ENCODE measurements around the gene KIDINS220.

GRCh38 chr2:8567018-8567480 lies 114.8 kb upstream of the ID2 start:
- PRO-cap: no peak

DNA sequence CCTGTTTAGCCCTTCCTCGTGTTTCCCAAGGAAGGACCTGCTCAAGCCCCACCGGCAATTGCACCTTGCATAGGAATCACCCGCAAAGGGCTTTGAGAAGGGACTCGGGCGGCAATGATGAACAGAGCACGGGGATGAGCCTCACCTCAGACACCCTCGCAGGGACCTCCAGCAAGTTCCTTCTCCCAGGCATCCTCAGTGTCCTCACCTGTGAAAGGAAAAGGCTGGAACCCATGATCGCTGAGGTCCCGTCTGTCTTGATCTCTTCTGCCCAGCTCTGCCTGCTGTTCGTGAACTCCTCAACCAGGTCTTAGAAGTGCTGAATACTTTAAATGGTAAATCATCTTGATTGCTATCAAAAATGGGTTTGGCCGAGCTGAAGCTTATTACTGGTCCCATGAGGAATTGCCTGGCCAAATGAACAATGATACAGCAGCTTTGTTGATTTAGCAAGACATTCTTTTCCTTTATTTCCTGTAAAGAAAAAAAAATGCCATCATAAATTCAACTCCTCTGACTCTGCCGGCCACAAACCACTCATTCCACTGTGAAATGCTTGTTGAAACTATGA lies 74.4 kb upstream of the ID2 start:
- PRO-cap: no peak

DNA sequence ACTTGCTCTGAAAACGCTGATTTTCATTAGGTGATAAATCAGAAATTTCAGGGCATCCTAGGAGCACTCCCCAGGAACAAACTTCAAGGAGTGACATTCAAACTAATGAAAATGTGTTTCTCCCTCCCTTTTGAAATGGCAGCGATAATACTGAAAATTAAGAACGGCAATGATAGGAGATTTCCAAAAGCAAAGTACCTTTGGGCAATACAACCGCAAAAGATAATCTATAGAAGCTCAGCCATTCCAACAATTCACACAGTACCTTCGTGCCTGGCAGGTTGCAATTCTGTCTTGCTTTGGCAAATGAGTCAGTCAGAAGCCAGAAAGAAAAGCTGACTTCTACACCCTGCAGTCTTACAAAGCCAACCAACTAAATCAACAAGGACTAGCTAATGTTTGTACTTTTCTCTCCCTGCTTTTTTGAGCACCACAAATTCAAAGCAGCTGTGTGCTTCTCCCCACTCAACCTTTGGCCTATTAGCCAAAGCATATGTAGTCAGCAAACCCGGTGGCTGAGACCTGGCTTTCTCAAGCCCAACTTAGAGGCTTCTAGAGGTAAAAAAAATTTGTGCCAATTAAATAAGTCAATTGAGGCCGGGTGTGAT lies 25.7 kb upstream of the ID2 start:
- PRO-cap: no peak

- PRO-cap: no peak
Measured at GRCh38 chr2:8665268-8665626, 16.6 kb upstream of the ID2 start.

- PRO-cap: no peak
Measured at GRCh38 chr2:8683917-8684380, 2.1 kb downstream of the ID2 start.

DNA sequence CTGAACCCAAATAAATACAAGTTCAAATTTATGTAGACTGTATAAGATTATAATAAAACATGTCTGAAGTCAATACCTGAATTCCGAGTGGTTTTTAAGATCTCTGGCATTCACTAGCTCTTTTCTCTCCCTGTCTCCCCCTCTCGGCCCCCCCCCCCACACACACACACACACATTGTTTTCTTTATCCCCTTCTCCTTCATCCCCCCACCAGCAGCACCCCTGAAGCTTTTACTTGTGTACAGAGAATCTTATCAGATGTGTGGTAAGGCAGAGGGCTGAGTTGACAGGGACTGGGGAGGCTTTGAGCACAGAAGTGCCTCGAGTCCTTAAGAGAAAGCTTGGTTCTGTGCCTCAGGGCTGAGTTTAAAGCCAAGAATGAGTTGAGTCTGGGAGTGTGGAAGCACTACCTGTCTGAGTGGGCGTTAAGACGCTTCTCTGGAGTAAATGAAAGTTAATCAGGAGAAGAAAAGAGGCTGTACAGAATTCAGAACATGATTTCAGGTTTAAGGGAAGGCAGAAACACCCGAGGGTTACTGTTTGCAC lies 2.6 kb downstream of the ID2 start:
- PRO-cap: no peak

- PRO-cap: unidirectional peak, minus-strand start at chr2:8837613
Measured at GRCh38 chr2:8837138-8838096, at the start of gene KIDINS220. KIDINS220 (minus strand) TSS chr2:8837613.

- PRO-cap: no peak
Measured at GRCh38 chr2:8927449-8928564, 75.7 kb downstream of the MBOAT2 start.

DNA sequence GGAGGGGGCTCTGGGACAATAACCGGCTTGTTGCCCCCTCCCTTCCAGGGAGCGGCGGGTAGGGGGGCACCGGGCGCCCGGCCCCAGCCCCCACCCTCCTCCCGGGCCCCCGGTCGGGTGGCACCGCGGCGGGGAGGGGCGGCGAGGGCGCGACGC lies 247 bp downstream of the MBOAT2 start:
- PRO-cap: no peak

- PRO-cap: no peak
Measured at GRCh38 chr2:9070842-9071557, 67.5 kb upstream of the MBOAT2 start.

DNA sequence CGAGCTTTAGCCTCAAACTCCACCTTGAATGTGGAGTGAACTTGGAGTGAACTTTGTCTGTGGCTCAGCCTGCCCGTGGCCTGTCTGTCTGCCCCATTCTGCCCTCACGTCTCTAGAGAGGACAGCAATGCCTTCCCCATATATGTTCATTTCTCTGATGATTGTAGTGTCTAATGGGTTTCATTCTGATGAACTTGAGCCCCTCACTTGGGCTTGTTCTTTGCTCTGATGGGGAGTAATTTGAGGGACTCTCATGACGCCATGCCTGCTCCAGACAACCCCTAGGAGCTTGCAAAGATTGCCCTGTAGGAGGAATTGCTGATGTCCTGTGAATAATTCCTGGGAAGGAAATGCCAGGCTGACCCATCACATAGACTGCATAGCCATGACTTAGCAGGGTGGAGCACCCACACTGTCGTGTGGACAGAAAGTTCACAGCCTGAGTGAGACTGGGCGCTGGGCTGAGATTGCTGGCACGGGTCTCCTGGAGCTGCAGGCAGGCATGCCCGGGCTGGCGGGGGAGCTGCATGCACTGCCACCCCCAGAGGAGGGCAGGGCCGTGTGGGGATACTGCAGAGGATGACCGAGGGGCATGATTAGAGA lies 42.7 kb downstream of the ASAP2 start:
- PRO-cap: no peak

DNA sequence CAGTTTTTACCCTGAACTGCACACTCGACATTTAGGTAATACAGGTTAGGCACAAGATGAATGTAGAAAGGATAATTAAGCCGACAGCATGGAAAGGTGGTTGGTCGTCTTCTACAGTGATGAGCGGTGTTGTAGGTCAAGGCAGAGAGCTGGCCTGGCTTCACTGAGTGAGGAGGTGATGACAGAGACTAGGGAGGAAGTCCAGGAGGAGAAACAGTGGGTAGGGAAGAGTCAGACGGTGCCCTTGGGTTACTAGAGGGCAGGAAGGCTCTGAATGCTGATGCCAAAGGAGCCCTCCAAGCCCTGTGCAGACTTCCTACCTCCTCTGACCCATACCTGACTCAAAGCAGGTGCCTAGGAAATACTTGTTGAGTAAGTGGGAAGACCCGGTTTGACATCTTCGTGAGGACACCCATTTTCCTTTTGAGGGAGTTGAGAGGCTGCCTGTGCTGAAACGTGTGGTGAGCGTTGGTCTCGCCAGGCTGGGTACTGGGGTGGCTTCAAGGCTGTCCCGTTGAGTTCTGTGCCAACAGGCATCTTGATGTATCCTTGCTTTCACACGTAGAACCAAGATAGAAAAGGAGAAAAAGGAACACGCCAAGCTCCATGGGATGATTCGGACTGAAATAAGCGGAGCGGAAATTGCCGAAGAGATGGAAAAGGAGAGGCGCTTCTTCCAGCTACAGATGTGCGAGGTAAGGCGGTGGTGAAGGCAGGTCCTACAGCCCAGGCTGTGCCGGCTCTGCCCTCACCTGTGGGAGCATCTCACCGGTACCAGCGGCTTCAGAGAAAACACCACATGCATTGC lies 100.6 kb downstream of the ITGB1BP1 start:
- PRO-cap: no peak

DNA sequence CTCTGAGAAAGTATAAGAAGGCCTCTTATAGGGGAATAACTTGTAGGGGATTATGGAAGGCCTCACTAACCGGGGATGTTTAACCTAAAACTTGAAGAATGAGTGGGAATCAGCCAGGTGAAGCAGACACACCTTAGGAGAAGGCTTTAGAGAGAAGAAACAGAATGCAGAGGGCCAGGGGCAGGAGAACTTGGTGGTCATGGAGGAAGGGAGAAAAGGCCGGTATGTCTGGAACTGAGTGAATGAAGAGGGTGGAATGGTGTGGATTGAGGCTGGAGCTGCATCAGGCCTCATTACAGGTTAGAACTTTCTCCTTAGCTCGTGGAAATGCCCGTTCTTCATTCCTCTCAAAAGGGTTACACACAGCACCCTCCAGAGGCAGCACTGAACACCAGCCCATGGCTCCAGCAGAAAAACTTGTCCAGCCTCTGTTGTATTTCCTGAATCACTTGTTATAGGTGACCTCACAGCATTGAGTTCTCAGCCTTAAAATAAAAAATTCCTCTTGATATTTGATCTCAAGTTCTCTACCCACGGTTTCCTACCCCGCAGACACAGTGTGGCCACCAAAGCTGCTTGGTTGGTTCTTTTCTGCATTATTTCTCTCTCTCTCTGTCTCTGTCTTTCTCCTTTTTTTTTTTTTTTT lies 89.8 kb downstream of the ITGB1BP1 start:
- PRO-cap: no peak

DNA sequence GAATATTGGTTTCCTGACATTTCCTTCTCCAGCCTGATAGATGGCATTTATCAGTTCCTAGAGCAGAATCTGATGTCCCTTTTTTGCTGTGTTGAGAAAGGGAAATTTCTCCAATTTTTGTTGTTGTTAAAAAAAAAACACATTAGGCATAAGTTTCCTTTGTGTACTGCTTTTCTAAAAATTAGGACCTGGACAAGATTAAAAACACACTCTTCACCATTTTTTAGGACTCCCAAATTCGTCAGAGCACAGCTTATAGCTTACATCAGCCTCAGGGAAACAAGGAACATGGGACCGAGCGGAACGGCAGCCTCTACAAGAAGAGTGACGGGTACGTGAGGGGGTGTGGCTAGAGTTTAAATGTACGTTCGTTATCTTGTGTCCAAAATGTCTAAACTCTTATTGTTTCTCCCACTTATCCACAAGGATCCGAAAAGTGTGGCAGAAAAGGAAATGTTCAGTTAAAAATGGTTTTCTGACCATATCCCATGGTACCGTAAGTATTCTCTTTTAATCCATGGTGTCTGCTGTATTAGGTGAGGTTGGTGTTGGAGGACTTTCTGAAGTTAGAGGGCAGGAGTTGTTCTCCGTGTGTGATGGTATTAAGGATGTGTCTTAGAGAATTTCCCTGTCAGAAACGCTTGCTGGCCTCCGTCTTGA lies 78.9 kb downstream of the ITGB1BP1 start:
- PRO-cap: no peak

- PRO-cap: no peak
Measured at GRCh38 chr2:9392847-9393718, 30.2 kb downstream of the ITGB1BP1 start.

- PRO-cap: no peak
Measured at GRCh38 chr2:9432419-9432829, 9.0 kb downstream of the CPSF3 start.

DNA sequence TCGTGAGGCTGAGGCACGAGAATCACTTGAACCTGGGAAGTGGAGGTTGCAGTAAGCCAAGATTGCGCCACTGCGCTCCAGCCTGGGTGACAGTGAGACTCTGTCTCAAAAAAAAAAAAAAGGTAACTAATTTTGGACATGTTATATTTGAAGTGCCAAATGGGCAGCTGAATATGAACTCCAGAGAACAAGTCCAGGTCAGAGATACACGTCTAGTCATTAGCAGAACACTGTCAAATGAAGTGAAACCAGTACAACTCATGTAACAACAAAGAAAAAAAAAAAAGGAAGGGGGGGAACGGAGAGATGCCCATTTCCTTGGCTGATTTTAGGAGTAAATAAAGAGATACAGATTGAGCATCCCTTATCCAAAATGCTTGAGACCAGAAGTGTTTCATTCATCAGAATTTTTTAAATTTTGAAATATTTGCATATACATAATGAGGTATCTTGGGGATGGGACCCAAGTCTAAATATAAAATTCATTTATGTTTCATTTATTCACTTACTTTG lies 4.6 kb downstream of the ADAM17 start:
- PRO-cap: no peak

DNA sequence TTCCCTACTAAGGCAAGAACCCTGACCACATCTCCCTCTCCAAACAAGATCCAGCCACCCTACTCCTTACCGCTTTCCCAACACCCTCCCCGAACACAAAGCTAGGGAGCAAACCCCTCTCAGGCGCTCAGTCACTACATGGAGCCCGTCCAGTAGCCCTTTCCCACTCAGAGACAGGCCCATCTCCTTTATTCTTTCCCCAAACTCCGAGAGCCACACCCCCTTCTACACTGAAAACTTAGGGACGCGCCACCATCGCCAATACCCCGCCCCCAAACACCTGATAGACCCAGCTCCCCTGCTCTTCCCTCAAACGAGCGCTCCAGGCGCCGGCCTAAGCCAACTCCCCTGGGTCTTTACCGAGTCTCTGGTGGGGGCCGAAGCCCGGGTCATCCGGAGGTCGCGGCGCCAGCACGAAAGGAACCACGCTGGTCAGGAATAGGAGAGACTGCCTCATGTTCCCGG lies 449 bp downstream of the ADAM17 start:
- PRO-cap: no peak

GRCh38 chr2:9584302-9584783 lies 28.7 kb upstream of the ADAM17 start:
- PRO-cap: no peak

- PRO-cap: no peak
Measured at GRCh38 chr2:9618493-9619203, 12.1 kb downstream of the YWHAQ start.

Data from mesothelial cell of epicardium (in vitro differentiated cells).